Bronchus fibroblast of lung (primary cell): ENCODE results near the genes IGLON5, SIGLEC12, ZNF613 and ZNF841.

GRCh38 chr19:51311207-51312219, at the start of gene IGLON5:
TSS of gene IGLON5 (plus strand) at chr19:51311644.
- RAMPAGE, long total RNA = no peak

- RAMPAGE, long total RNA = no peak
Observed at GRCh38 chr19:51468739-51469775, 10.8 kb upstream of the SIGLEC8 start.

GRCh38 chr19:51501452-51501980, at the start of gene SIGLEC12:
TSS of gene SIGLEC12 (minus strand) at chr19:51501800.
- RAMPAGE, long total RNA = no peak

DNA sequence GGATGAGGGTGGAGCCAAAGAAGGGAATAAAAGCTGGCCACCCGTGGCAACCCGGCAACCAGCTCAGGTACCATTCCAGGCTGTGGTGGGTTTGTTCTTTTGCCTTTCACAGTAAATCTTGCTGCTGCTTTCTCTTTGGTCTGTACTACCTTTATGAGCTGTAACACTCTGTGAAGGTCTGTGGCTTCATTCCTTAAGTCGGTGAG, 16.6 kb upstream of the SPACA6 start:
- RAMPAGE, long total RNA = no peak

DNA sequence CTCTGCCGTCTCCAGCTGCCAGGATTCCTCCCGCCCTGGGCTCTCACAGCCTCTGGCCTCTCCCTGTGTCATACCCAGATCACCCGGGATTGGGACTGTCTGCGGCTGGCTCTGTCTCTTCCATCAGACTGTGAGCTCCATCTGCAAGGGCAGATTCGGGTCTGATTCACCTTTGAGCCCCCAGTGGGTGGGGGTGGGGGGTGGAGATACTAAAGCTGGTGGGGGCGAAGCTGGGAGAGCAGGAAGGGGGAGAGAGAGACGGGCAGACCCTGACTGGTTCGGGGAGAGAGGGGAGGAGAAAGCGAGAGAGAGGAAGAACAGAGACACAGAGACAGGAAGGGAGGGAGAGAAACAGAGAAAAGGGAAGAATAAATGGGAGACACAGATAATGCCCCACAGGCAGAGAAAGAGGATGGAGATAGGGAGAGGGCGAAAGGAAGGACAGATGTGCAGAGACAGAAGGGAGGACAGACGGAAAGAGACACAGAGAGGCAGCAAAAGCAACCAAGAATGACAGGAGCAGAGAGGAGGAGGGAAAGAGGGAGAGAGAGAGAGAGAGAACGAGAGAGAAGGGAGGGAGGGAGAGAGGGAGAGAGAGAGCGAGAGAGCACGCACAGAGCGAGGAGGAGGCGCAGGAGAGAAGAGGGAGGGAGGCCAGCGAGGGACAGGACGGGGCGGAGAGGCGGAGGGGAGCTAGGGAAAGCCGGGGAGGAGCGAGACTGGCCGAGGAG, 4.6 kb upstream of the SPACA6 start:
- RAMPAGE, long total RNA = no peak

- RAMPAGE, long total RNA = no peak
Observed at GRCh38 chr19:51690004-51690180, 3.2 kb upstream of the SPACA6 start.

DNA sequence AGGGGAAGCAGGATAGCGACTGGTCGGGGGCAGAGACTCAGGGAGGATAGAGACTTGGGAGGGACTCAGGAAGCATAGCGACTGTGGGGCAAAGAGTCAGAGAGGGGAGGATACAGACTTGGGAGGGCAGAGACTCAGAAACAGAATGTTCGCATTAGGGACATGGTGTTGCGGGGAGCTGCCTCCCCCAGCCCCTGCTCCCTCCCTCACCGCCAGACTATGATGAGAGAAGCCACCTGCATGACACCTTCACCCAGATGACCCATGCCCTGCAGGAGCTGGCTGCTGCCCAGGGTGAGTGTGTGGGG, 1.1 kb downstream of the SPACA6 start:
- RAMPAGE, long total RNA = no peak

DNA sequence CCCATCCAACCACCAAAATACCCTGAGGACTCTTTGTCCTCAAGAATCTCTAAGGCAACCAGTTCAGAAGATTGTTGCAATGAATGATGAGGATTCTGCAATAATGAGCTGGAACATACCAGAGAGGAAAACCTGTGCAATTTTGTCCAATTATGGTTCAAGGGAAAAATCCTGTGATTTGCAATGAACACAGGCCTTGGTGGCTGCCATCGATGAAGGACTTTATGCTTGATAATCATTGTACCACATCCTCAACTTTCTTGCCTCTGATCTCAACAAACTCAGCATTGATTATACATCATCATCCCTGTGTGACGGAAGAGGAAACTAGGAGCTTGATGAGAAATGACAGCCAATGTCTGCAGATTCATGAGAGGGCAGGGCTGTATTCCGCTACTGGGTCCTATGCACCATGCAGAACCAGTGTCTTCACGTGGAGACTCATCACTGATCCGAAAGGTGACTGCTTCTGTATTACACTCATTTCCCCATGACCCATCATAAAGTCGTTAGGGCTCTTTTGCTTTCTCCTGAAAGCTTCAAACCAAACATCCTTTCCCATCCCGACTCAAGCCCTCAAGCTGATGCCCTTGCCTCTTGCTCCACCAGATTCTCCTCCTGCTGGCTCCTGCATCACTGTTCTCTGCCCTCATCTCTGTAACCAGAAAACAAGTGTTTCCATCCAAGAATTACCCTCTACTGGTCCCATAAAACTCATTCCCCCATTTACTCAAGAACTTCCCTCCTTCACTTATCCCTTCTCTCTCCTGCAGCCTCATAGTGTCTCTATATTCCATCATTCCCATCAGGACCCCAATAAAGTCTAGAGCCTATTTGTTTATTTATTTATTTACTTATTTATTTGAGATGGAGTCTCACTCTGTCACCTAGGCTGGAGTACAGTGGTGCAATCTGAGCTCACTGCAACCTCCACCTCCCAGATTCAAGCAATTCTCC, 863 bp downstream of the FPR1 start:
- RAMPAGE, long total RNA = no peak

DNA sequence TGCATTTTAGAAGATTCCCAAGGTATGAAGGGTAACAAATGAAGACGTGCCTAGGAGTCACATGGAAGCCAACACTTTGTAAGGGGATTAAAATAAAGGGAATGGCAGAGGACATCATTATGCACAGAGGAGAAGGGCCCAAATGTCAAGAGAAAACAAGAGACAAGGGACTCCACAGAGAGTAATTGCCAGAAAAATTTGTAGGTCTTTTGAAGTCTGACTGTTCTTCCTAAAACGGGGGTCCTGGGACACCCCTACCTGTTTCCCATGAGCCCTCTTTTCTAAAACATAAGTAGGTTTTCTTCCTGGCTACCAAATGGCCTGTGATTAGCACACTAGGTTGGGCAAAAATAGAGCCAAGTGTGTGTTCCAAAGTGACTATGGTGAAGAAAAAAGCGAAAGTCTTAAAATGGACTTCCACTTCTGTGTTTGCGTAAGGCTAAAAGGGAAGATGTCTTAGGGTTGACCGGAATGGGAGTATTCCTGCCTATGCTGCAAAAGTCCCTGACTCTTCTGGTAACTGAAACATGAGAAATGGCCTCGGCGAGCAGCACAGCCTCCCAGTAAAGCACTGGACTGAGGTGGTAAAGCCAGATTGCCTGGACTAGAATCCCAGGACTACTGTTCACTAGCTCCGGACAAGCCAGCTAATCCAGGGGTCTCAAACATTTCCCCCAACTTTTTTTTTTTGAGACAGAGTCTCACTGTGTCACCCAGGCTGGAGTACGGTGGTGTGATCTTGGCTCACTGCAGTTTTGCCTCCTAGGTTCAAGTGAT, 2.4 kb upstream of the FPR1 start:
- RAMPAGE, long total RNA = no peak

DNA sequence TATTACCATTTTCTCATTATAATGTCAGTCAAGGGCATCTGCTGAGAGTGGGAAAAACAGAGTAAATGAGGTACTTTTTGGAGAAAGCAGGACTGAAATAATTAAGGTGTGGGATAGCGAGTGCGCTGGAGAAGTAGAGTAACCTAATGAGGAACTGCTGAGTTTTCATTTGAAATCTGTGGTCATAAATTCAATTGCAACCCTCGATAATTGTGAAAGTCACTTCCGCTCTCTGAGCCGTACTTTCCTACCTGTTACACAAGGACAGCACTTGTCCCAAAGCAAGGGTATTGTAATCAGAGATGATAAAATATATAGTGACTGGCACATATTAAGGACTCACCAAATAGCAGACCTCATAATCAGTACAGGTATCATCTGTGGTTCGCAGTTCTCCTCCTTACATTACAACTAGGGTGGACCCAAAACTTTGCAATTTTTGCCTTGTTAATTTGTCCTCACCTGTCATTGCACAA, 3.4 kb downstream of the FPR2 start:
- RAMPAGE, long total RNA = no peak

DNA sequence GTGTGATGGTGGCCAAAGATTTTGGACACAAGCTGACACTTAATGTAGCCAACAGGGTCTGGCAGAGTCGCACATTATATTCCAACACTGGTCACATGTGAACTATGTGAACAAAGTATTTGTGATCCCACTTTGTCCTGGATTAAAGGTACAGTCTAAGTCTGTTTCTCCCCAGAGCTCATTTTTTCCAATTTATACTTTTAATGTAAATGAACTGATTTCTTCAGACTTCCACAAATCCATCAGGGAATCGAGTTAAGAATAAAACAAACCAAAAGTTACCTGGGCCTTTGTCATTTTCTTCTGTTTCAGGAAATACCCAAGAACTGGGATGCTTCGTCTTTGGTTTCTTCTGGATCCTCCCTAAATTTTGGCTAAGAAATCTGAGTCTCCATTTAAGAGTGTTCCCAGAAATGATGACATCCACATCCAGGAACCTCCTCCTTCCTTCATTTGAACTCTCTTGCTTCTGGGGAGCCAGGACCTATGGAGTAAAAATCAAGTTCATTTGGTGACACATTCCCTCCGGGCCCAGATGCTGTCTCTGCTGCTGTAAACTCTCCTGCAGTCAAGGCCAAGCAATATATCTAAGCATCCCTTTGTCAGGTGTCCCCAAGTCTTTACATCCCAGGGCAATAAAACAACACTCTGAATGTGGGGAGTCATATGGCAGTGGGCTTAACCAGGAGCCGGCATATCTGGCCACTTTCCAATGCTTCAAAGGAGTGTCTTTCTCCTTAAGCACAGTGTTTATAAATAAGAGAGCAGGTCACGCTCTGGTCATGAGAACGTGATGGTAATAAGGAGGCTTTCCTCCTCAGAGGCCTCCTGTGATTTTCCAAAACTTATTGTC, 4.8 kb downstream of the ZNF649 start:
- RAMPAGE, long total RNA = no peak

GRCh38 chr19:51926307-51927621, at the start of gene ZNF613:
TSS of gene ZNF613 (plus strand) at chr19:51927472.
- RAMPAGE, long total RNA = no peak

DNA sequence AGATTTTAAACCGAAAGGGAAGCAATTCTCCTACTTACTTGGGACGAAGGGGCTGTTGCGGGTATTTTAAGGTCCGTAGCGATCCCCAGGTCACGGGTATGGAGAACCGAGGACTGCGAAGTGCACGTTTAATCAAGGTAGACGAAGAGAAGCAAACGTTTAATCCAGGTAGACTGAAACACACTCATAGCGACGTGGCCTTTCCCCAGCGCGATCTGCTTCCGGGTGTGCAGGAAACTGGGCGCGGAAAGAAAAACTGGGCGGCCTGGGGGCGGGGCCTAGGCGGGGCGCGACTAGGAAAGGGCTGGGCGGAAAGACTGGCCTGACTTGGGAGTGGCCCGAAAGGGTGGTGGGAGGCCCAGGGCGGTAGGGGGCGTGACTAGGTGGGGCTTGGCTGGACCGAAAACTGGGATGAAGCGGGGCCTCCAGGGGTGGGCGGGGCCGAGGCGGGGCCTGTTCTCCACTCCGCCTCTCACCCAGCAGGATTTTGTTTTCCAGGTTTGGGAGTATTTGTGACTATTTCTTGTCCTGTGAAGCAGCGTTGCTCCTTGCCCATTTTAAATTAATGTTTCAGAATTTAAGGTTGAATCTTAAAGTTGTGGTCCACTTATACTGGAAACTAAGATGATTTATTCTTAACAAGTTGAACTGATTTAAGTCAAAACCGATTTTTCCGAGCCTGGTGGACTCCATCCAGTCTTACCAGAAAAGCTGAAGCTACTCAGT, at the start of gene ZNF841:
Gene ZNF841 (minus strand): TSS at position 229 of the 726 bp plus-strand sequence.
- RAMPAGE, long total RNA = no peak

DNA sequence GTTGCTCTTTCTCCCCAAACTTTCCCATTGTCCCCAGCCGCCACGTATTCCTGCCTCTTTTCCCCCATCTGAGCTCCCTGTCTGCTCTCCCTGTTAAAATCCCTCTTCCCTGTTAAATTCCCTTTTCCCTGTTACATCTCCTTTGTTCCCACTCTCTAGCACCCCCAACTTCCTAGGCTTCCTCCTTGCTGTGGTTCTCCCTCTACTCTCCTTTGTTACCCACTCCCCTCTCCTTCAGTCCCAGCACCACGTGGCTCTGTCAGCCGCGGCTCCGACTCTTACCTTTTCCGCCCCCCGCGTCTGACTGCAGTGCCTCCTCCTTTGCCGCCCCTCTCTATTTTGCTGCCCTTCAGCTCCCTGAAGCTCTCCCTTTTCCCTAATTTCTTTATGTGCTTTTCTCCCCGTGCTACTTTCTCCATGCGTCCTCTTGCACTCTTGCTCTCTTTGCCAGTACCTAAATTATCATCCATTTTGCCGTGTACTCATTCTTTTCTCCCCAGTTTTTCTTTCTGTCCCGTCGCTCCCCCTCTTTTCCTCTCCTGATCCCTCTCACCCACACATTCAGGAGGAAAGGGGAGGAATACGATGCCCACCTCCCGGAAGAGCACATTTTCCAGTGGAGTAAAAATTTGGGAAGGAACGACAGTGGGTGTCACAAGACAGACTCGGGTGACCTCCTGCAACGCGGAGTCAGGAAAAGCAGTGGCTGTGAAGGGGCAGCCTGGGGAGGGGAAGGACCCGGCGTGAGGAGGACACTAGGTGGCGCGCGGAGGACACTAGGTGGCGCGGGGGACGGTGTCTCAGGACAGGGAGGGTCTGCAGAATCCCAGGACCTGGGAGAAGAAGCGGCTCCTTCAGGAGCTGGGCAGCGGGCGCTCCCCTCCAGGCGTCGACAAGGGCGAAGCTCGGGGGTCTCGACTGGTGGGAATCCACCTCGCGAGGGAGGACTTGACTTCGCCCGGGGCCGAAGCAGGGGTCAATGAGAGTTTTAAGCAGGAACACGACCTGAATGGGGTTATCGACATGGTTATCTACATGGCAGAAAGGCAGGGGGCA, 788 bp downstream of the ZNF616 start:
- RAMPAGE, long total RNA = no peak

- RAMPAGE, long total RNA = no peak
Observed at GRCh38 chr19:52191483-52192334, 1.9 kb downstream of the PPP2R1A start.

DNA sequence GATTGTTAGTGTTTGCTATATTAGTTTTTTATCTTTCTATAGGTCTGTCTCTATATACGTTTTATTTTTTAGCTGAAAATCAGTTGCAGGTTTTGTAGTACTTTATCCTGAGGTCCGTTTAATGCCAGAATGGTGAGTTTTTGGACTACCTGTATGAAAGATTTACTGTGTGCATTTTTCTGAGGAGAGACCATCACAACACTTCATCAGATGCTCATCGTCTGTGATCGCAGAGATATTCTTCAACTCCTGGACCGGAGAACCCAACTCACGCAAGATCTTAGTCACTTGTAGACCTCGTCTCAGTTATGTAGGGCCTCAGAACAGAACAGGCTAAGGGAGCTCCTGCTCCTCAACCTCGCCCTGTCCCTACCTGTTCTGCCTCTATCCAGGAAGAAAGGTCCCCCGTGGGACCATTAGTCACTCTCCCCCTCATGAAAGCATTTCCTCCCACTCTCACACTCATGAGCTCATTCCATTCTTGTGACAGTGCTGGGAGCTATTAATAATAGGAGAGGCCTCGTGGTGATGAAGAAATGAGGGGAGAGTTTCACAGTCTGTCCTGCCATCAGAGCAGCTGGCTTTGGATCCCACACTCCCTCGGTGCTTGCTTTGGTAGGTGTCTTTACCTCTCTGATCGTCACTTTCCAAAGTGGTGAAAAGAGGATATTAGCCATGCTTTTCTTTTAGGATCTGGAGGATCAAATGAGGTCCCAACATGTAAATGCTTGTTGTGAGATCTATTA, 10.1 kb downstream of the PPP2R1A start:
- RAMPAGE, long total RNA = no peak

DNA sequence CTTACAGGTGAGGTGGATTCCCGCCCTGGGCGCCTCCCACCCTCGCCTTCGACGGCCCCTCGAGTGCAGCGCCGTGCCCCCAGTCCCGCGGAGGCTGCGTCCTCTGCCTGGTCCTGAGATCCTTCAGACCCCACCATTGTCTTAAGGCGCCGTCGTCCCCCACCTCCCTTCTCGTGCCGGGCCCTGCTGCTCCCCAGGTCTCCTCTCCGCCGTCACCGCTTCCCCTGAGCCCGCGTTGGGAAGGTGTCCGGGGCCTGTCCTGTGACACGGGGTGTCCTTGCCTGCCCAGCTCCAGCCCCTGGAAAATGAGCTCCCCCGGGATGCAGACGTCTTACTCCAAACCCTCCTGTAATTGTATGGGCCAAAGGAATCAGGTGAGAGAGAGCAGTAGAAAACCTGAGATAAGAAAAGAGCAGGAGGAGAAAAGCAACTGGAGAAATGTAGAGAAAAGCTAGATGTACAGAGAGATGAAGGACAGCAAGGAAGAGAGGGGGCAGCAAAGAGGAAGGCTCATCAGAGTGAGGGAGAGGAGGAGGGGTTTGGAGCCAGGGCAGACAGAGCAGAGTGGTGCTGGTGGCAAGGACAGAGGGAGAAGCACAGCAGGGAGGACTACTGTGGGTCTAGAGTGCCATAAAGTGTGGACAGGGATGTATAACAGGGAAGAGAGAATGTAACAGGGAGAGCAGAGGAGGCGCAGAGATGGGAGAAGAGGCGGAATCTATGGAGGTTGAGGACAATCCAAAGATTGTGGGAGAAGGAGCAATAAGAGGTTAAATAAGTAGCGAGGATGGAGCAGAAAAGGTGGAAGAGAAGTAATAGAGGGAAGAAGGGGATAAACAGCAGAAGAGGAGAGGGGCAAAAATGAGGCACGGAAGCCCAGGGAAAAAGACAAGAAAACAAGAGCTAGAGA, 31.8 kb downstream of the ZNF701 start:
- RAMPAGE, long total RNA = no peak

GRCh38 chr19:52645001-52645319, 45.3 kb downstream of the ENSG00000269825 start:
- RAMPAGE, long total RNA = no peak

GRCh38 chr19:52809575-52810107, 11.8 kb downstream of the ZNF28 start:
- RAMPAGE, long total RNA = no peak

DNA sequence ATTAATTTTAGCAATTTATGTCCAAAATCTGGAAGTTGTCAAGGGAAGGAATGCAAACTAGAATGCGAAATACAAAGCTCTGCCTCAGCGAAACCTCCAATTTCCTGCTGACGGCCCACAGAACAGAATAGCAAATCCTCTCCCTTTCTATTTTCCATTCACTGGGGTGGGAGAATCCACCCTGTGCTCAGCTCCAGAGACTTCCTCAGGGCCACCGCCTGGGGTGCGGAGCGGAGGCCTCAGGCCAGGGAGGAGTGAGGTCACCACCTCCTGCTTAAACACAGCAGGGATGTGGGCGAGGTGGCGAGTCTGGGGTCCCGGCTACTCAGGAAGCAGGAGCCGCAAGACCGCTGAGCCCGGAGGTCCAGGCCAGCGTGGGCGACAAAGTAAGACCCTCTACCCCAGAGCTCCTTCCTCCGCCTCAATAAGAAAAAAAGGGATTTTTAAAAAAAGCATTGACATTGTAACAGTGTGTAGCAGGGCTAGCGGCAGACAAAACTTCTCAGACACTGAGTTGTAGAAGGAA, 681 bp upstream of the ZNF320 start:
- RAMPAGE, long total RNA = no peak